NB4 (cell line): ENCODE results near the gene PPME1.

- RRBS = no CpG with 5 or more reads among the region's 5 CpGs
These were observed 33.2 kb downstream of the ARAP1 start for GRCh38 chr11:72718966-72719531.

- RRBS = no CpG with 5 or more reads among the region's 6 CpGs
These were observed 10.3 kb downstream of the ARAP1 start for GRCh38 chr11:72741831-72742365.

GRCh38 chr11:72754314-72755450, 2.5 kb upstream of the ARAP1 start:
- RRBS = 93% methylated on average over 17 of the region's 59 CpGs

- RRBS = no CpG with 5 or more reads among the region's 24 CpGs
These were observed 1.2 kb upstream of the ATG16L2 start for GRCh38 chr11:72812795-72813692.

GRCh38 chr11:72821953-72823045, 8.1 kb downstream of the ATG16L2 start:
- RRBS = 98% methylated on average over 10 of the region's 81 CpGs

DNA sequence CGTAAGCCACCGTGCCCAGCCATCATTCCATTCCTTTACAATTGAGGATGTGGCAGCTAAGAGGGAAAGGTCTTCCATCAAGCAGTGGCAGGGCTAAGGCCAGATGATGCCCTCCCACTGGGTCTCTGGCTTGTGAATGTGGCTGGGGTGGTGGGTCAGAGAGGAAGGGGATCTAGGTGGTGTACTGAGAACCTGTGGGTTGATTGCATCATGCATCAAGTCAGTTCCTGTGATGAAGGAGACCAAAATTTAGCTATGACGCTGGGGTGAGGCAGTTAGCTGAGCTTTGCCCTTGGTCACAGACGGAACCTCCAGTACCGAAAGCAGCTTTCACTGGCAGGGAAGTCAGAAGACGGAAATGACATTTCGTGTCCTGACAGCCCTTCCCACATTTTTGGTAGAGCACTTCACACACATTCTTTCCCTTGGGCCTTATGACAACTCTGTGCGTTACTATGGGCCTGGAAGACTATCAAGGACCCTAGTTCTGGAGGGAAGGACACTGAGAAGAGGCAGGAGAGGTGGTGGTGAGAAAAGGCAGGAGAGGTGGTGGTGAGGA, 20.7 kb downstream of the ATG16L2 start:
- RRBS = no CpG with 5 or more reads among the region's 8 CpGs

DNA sequence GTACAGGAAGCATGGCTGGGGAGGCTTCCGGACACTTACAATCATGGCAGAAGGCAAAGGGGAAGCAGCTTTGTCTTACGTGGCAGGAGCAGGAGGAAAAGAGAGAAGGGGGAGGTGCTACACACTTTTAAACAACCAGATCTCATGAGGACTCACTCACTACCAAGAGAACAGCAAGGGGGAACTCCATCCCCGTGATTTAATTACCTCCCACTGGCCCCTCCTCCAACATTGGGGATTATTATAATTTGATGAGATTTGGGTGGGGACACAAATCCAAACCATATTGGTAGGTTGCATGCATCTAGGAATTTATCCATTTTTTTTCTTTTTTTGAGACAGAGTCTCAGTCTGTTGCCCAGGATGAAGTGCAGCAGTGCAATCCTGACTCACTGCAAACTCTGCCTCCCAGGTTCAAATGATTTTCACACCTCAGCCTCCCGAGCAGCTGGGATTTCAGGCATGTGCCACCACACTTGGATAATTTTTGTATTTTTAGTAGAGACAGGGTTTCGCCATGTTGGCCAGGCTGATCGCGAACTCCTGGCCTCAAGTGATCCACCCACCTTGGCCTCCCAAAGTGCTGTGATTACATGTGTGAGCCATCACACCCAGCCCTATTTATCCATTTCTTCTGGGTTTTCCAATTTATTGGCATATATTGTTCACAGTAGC, 98.9 kb downstream of the ATG16L2 start:
- RRBS = no CpG with 5 or more reads among the region's 7 CpGs

DNA sequence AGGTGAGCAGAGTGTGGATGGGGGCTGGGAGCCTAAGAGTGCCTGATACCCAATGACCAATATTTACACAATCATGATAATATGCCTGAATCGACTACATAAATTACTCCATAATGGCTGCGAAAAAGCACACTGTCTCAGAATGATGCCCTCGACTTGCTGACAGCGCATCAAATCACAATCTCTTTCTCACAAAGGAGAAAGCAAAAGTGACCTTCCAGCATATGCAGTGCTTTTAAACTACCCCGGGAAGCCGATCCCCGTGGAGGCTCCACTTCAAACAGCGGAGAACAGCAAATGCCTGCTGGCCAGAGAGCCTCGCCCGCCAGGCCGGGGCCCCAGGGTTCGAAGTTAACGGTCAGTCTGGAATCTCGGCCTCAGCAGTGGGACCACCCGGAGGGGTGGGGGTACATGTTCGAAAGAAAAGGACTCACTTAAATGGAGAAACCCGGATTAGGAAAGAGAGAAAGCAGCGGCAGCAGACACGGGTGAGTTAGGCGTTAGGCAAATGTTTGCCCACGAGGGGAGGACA, 1.6 kb downstream of the FCHSD2 start:
- RRBS = 2% methylated on average over 11 of the region's 21 CpGs

- RRBS = no CpG with 5 or more reads among the region's 7 CpGs
These were observed 4.4 kb downstream of the RELT start for GRCh38 chr11:73380610-73381020.

GRCh38 chr11:73381042-73381464, 4.9 kb downstream of the RELT start:
- RRBS = no CpG with 5 or more reads among the region's 2 CpGs

GRCh38 chr11:73465274-73465833, 89.2 kb downstream of the RELT start:
- RRBS = no CpG with 5 or more reads among the region's 1 CpG

- RRBS = no CpG with 5 or more reads among the region's 12 CpGs
These were observed 2.2 kb downstream of the PLEKHB1 start for GRCh38 chr11:73648389-73649100.

DNA sequence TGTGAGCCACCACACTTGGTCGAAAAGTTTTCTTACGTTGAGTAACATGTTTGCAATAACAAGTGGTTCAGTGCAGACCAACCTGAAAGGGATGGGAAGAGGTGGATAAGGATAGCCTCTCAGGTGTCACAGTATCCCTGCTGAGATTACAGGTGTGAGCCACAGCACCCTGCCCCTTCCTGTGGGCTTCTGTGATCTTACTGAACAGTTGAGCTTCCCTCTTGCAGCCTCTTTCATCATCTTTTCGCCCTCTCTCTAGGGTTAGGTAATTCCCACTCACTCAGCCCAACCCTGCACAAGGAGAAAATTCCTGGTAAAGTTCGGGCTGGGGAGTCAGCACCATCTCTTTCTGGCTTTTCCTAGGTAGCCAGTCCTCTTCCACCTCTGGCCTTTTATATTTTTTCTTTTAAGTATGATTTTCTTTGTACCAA, 3.4 kb upstream of the MRPL48 start:
- RRBS = no CpG with 5 or more reads among the region's 4 CpGs

- RRBS = no CpG with 5 or more reads among the region's 9 CpGs
These were observed 971 bp downstream of the COA4 start for GRCh38 chr11:73875511-73876239.

DNA sequence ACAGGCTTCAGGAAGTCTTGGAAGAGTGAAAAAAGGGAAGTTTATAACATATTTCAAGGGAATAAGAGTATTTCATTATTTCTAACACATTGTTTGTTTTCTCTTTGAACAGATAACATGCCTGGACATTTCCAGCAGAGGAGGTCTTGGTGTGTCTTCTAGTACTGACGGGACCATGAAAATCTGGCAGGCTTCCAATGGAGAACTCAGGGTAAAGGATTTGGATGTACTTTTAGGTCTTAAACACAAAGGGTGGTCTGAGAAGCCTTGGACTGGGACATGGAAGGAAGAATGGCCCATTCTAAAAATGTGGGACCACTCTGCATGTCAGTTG, 22.2 kb downstream of the PAAF1 start:
- RRBS = no CpG with 5 or more reads among the region's 1 CpG

DNA sequence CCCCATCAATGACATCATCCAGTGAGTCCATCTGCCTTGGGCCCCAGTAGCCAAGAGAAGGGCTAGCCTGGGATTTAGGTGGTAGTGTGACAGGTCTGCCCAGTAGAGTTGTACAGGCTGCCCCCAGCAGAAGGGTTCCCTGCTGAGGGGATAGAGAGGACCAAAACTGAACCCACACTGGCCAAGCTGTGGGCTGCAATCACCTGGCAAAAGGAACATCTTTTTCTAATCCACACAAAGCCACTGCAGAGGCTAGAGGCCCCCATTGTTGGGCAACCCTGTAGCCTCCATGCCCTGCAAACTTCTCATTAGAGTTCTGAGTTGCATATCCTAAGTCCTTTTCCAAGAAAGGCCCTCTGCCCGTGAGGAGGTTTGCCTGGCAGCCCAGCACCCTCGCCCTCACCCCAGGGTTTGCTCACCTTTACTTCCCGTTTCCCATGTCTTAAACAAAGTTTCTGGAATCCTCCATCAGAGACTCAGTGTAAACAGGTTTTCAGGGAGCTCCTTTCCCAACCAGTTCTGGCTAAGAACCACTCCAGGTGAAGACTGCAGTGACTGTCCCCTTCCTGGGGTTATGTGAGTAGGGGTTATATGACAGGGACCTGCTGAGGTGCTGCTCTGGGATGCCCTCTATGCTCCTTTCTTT, 13.2 kb downstream of the UCP2 start:
- RRBS = no CpG with 5 or more reads among the region's 3 CpGs

DNA sequence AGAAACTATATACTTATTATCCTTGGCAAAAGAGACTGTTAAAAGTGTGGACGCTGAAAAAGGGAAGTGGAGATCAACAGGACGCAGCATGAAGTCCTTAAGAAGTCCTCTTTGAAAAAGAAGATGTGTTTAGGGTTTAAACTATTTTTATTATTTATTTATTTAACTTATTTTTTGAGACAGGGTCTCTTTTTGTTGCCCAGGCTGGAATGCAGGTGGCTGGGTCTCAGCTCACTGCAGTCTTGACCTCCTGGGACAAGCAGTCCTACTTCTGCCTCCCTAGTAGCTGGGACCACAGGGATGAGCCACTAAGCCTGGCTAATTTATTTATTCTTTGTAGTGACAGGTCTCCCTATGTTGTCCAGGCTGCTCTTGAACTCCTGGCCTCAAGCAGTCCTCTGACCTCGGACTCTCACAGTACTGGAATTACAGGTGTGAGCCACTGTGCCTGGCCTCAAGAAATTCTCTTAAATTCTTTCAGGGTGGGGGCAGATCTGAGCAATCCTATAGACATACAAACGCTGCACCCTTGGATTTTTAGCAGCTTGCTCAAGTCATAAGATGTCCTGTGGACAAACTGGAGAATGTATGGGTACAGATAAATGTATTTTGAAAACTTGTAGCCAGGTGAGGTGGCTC, 1.8 kb upstream of the UCP2 start:
- RRBS = no CpG with 5 or more reads among the region's 4 CpGs

GRCh38 chr11:74026133-74026332, 17.1 kb upstream of the UCP3 start:
- RRBS = no CpG with 5 or more reads among the region's 4 CpGs

- RRBS = 1% methylated on average over 29 of the region's 76 CpGs
These were observed at the start of gene PPME1 for GRCh38 chr11:74170627-74171914. PPME1 (plus strand) TSS chr11:74171289.